SK-N-SH (cell line): ENCODE data around the genes SMG5 and NAXE.

GRCh38 chr1:156282075-156283241, at the start of gene SMG5:
TSS of gene SMG5 (minus strand) at chr1:156282825.
- RRBS: 2% methylated on average over 14 of the region's 62 CpGs
CAGE:
- cytosol, long polyA plus RNA: no peak
- long polyA plus RNA: no peak
- nucleus, long polyA plus RNA: no peak

DNA sequence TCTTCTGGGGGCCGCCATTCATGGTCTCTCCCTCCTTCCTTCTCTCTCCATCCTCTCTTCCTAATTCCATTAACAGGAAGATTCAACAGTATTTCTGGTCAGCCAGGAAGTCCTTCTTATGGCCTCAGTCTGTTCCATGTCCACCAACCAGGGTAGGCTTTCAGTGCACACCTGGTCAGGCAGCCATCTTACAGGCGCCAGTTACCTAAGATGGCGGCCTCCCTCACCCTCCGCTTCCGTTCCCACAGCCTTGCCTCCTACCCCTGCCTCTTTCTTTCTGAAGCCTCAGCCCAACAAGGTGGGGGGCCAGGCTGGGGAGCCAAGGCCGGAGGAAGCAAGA, 43.5 kb downstream of the RHBG start:
- RRBS: no CpG with 5 or more reads among the region's 6 CpGs
CAGE:
- cytosol, long polyA plus RNA: no peak
- long polyA plus RNA: no peak
- nucleus, long polyA plus RNA: no peak

DNA sequence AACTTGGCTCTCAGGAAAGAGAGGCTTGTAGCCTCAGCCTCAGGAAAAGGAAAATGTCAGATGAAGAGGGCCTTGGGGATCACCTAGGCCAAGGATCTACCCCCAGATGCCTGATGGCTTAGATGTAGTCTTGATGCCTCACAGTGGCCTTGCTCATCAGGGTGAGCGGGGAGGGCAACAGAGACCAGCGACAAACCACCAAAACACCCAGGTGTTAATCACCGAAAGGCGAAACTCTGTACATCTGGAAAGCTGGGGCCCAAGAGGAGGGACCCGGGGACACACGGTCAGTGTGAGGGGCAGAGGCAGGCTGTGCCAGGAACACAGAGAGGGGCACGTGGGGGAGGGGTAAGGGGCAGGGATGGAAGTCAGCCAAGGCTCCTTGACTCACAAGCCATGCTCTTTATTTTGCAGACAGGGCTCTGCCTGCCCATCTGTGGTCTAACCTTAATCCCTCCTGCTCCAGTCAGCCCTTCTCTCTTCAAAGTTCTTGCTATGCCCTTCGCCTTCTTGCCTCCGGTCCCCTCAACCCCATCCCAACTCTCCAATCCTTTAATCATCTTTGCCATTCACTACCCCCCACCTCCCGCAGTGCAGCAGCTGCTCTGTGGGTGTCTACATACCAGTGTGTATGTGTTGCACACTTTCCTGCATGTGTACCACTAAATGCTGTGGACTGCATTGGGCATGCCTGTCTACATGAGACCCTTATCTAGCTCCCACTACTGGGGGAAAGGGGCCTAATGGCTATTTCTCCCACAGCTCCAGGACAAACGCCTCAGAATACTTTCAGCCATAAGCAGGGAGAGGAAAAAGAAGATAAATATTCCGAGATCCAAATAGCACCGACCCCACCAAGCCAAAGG, 4.2 kb downstream of the MEF2D start:
- RRBS: no CpG with 5 or more reads among the region's 13 CpGs
CAGE:
- cytosol, long polyA plus RNA: no peak
- long polyA plus RNA: no peak
- nucleus, long polyA plus RNA: no peak

- RRBS: no CpG with 5 or more reads among the region's 9 CpGs
CAGE:
- cytosol, long polyA plus RNA: no peak
- long polyA plus RNA: no peak
- nucleus, long polyA plus RNA: no peak
These were observed 2.7 kb downstream of the MEF2D start for GRCh38 chr1:156497524-156498671.

DNA sequence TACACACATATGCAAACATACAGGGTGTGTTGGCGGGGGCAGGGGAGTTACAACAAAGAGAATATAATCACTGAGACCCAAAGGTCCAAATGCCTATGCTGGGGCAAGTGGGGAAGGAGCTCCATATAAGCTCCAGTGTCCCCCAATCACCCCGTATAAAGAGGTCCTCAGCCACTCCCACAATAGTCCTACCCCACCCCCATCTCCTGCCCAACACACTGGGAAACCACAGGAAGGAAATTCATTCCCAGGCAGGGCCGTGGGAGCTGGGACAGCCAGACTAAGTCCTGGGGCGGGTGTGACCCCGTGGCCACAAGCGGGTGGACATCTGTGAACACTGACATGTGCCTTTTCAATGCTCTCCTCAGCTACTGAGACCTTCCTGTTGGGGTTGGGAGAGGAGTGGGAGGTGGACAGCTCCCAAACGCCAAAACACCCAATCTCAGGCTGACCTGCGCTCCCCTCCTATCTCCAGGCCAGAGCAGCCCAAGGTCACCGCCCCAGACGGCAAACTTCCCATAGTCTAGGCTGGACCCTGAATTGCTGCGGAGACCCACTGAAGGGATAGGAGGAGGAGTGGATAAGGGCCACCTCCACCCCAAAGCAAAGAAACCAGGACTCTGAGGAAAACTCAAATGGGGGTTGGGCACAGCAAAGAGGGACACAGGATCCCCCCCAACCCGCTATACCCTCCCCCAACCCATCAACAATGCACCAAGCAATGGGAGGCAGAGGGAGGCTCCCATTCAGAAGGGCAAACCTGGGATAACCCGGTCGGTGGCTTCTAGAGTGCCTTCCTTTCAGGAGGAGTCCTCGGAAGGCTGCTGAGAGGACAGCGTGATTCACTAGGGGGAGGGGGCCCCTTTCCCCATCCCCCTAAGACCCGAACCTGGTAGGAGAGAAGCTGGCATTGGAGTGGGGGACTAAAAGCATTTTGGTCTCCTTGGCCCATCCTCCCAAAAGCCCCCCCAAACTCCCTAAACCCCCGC, 1.6 kb downstream of the MEF2D start:
- RRBS: no CpG with 5 or more reads among the region's 18 CpGs
CAGE:
- cytosol, long polyA plus RNA: no peak
- long polyA plus RNA: no peak
- nucleus, long polyA plus RNA: no peak

- RRBS: no CpG with 5 or more reads among the region's 38 CpGs
CAGE:
- cytosol, long polyA plus RNA: no peak
- long polyA plus RNA: no peak
- nucleus, long polyA plus RNA: no peak
These were observed 831 bp downstream of the MEF2D start for GRCh38 chr1:156499661-156500227.

- RRBS: 1% methylated on average over 42 of the region's 46 CpGs
CAGE:
- cytosol, long polyA plus RNA: no peak
- long polyA plus RNA: no peak
- nucleus, long polyA plus RNA: no peak
These were observed 312 bp upstream of the MEF2D start for GRCh38 chr1:156500856-156501317.

DNA sequence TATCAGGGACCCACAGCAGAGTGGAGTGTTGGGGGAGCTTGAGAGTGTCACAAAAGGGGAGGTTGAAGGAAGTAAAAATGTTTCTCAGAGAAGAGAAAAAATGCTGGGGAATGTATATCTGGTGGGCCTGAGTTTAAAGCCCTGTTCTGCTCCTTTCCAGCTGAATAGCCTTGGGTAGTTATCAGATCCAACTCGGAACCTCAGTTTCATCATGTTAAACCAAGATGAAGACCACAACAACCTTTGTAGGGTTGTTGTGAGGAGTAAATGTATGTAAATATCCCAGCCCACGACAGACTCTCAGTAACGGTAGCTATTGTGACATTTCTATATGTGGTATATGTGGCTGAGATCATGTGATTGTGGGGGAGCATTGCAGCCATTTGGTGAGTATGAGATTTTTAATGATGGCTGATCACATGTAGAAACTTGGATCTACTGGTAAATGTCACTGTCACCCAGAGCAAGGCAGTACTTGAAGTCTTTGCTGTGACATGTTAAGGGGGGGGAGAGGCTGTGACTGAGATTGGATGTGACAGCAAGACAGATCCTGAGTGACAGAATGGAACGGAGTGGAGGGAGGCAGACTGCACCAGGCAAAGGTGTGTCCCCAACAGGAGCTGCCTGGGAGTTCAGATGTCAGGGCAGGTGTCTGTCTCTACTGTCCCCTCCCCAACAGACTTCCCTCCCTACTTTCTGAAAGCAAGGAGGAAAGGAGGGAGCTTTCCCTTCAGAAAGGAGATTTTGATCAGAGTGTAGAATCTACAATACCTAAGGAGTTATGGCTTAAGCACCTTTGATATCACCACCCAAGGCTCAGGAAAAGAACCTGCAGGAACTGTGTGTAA, 23.9 kb upstream of the MEF2D start:
- RRBS: no CpG with 5 or more reads among the region's 4 CpGs
CAGE:
- cytosol, long polyA plus RNA: no peak
- long polyA plus RNA: no peak
- nucleus, long polyA plus RNA: no peak

DNA sequence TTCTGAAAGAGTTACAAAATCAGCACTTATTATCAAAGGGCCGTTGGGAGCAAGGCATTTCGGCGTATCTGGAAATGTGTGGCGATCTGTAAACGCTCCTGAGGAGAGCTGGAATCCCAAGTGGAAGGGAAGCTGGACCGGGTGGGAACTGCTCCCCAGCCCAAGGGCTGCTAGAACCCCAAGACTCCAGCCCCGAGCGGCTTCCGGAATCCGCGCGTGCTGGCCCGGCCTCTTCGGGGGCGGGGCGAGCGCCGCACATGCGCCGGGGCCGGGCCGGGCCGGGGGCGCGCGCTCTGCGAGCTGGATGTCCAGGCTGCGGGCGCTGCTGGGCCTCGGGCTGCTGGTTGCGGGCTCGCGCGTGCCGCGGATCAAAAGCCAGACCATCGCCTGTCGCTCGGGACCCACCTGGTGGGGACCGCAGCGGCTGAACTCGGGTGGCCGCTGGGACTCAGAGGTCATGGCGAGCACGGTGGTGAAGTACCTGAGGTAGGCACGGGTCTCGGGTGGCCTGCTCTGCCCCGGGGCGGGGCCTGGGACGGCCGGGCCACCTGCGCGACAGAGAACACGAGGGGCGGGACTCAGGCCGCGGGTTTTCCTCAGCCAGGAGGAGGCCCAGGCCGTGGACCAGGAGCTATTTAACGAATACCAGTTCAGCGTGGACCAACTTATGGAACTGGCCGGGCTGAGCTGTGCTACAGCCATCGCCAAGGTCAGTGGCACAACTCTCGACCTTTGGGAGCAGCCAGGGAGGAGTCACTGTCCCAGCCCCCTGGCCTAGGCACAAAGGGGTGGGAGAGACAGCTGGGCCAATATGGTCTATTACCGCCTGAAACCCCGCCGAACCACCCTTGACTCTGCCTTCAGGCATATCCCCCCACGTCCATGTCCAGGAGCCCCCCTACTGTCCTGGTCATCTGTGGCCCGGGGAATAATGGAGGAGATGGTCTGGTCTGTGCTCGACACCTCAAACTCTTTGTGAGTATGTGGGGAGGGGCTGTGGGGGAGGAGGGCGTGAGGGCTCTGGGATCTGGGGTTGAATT, at the start of gene NAXE:
NAXE (plus strand) TSS at position 276 of the 1,040 bp plus-strand sequence.
- RRBS: 2% methylated on average over 12 of the region's 70 CpGs
CAGE:
- cytosol, long polyA plus RNA: no peak
- long polyA plus RNA: no peak
- nucleus, long polyA plus RNA: no peak

DNA sequence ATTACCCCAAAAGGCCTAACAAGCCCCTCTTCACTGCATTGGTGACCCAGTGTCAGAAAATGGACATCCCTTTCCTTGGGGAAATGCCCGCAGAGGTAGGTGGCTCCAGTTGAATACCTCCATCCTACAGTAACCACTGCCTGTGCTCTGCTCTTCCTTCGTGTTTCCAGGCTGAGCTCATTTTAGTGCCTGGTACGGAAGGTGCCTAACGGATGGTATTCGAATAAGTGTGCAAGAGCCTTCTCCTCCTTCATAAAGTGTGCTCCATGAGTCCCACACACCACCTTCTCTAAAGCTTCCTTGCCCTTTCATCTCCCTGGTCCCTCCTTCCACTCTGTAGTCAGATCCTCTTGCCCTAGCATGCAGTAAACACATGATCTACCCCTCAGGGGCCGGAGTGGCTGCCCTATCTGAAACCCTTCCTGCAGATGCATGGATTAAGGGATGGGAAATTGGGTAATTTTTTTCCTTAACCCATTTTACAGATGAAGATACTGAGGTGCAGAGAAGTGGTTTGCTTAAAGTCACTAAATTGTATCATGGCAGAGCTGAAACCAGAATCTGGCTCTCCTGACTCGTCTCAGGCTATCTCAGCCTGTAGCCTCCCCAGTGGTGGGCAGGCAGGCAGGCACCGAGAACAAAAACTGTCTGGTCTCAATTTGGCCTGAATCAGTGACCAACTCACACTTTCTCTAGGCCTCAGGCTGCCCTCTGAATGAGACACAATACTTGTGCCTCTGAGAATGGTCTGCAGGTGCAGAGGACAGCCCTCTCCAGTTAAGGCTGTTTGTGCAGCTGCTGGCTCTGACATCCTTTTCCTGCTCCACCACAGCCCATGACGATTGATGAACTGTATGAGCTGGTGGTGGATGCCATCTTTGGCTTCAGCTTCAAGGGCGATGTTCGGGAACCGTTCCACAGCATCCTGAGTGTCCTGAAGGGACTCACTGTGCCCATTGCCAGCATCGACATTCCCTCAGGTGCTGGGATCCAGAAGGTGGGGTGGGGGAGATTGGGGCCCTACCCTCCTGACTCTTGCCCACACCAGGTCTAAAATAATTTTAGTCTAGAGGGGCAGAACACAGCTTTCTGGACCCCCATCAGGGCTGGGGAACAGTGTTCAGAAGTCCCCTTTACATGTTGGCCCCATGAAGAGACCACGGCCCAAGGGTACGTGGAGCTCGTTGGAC, 1.4 kb downstream of the NAXE start:
- RRBS: no CpG with 5 or more reads among the region's 16 CpGs
CAGE:
- cytosol, long polyA plus RNA: no peak
- long polyA plus RNA: no peak
- nucleus, long polyA plus RNA: no peak

DNA sequence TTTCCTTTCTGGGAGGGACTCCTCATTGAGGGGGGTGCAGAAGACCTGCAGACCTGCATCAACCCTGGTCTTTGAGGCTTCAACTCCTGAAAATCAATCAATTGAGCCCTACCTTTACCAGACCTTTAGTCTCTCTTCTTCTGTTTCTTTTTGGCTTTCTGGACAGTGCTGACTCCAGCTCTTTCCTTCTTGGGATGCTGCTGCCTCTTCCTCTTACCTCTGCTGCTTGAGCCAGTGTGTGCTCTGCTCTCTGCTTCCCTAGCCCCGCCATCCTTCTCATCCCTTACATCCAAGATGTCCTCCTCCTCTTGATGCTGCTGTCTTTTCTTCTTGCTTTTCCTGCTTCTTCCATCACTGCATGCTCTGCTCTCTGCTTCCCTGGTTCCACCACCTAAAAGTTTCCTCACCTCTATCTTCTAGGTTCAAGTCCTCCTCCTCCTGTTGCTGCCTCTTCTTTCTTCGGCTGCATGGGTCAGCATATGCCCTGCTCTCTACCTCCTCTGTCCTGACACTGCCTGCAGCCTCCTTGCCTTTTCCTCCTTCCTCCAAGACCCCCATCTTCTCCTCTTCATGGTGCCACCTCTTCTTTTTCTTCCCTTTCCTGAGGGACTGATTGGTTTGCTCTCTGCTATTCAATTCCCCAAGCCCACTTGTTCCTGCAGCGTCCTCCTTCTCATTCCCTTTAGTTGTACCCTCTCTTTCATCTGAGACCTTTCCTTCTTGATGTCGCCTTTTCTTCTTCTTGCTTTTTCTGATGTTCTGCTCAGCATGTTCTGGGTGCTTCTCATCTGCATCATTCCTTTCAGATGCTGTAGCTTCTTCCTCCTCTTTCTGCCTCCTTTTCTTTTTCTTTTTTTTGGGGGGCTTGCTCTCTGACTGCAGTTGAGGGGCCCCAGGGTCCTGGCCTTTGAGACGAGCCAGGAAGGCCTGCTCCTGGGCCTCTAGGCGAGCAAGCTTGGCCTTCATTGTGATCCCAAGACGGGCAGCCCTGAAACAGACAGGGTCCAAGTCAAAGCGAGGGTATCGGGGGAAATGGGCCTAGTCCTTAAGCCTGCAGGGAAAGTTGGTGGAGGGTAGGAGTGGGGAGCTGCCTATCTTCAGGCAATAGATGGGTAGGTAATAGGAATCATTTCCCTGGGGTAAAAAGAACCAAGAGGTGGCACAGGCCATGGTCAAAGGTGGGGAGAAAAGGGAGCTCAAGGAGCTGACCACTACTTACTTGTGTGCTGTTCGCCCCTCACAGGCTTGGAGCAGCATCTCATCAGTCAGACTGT, 3.7 kb downstream of the NAXE start:
- RRBS: no CpG with 5 or more reads among the region's 10 CpGs
CAGE:
- cytosol, long polyA plus RNA: start-site peak on the minus strand centred at position 751 of the sequence, 972 bp wide, 778 and 985 reads in 2 replicates
- long polyA plus RNA: start-site peak on the minus strand centred at position 547 of the sequence, 574 bp wide, 1,316 and 1,085 reads in 2 replicates
- nucleus, long polyA plus RNA: no peak

- RRBS: no CpG with 5 or more reads among the region's 6 CpGs
CAGE:
- cytosol, long polyA plus RNA: no peak
- long polyA plus RNA: no peak
- nucleus, long polyA plus RNA: no peak
These were observed 11.7 kb downstream of the NES start for GRCh38 chr1:156665417-156665981.

GRCh38 chr1:156669671-156670018, 7.6 kb downstream of the NES start:
- RRBS: no CpG with 5 or more reads among the region's 4 CpGs
CAGE:
- cytosol, long polyA plus RNA: no peak
- long polyA plus RNA: no peak
- nucleus, long polyA plus RNA: no peak

- RRBS: no CpG with 5 or more reads among the region's 10 CpGs
CAGE:
- cytosol, long polyA plus RNA: no peak
- long polyA plus RNA: no peak
- nucleus, long polyA plus RNA: no peak
These were observed 13.1 kb downstream of the CRABP2 start for GRCh38 chr1:156692277-156692707.

- RRBS: 98% methylated on average over 3 of the region's 14 CpGs
CAGE:
- cytosol, long polyA plus RNA: no peak
- long polyA plus RNA: start-site peak on the minus strand at chr1:156745040-156745104, 517 and 289 reads in 2 replicates
- nucleus, long polyA plus RNA: no peak
These were observed 4.1 kb upstream of the MRPL24 start for GRCh38 chr1:156744866-156745585.

DNA sequence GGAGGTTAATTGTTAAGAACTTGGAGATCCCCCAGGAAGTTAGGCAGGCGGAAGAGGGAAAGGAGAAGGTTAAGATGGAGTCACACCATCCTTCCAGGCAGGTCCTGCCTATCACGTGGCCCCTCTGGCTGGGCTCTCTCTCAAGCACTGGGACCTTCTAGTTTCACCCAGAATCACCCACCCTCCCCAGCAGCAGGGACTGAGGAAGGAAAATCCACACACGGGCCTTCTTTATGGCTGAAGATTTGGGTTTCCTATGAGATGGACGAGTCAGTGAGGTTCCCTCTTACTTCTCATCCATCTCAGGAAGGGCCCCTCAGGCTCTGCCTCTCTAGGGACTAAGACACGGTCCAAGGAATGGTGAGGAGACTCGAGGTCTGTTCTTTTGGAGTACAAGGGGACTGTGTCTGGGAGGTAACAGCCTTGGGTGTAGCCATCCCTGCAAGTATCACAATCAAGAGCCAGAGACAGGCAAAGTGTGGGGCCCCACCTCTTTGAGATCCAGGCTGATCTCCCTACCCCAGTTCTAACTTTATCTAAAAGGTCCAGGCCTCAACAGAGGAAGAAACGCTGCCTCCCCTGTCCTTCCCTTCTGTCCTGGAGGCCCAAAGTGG, 2.4 kb downstream of the HDGF start:
- RRBS: no CpG with 5 or more reads among the region's 7 CpGs
CAGE:
- cytosol, long polyA plus RNA: no peak
- long polyA plus RNA: no peak
- nucleus, long polyA plus RNA: no peak

- RRBS: no CpG with 5 or more reads among the region's 30 CpGs
CAGE:
- cytosol, long polyA plus RNA: no peak
- long polyA plus RNA: no peak
- nucleus, long polyA plus RNA: no peak
These were observed 10.2 kb downstream of the INSRR start for GRCh38 chr1:156848659-156849100.

DNA sequence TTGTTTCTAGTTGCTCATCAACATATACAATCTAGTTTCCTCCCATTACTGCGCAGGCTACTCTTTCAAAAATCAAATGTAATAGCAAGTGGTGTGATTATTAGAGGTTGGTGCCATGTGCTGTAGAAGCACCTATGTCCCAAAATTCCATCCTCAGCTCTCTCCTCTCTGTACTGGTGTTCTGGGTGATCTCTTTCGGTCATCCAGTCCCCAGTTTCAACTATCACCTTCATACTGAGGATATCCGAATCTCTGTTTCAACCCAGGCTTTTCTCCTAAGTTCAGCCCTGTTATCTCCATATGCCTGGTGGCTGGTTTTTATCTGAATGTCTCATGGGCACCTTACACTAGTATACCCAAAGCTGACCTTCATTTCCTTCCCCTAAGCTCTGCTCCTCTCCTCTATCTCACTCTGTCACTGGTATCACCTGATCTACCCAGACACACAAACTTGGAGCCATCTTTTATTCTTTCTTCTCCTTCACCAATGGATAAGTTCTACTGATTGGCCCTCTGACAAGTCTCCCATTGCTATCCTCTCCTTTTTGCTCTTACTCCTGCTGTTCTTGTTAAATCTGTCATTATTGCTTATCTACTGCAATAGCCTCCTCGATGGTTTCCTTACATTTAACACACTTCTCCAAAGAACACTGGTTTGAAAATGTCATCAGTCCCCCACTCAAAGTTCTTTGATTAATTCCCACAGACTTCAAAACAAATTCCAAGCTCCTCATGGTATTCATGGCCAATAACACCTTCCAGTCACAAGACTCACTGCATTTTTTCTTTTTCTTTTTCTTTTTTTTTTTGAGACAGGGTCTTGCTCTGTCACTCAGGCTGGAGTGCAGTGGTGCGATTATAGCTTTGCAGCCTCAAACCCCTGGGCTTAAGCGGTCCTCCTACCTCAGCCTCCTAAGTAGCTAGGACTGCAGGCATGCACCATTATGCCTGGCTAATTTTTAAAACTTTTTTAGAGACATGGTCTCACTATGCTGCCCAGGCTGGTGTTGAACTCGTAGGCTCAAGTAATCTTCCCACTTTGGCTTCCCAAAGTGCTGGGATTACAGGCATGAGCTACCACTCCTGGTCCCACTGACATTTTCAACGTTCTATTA, 53.2 kb downstream of the LRRC71 start:
- RRBS: no CpG with 5 or more reads among the region's 8 CpGs
CAGE:
- cytosol, long polyA plus RNA: no peak
- long polyA plus RNA: no peak
- nucleus, long polyA plus RNA: no peak

DNA sequence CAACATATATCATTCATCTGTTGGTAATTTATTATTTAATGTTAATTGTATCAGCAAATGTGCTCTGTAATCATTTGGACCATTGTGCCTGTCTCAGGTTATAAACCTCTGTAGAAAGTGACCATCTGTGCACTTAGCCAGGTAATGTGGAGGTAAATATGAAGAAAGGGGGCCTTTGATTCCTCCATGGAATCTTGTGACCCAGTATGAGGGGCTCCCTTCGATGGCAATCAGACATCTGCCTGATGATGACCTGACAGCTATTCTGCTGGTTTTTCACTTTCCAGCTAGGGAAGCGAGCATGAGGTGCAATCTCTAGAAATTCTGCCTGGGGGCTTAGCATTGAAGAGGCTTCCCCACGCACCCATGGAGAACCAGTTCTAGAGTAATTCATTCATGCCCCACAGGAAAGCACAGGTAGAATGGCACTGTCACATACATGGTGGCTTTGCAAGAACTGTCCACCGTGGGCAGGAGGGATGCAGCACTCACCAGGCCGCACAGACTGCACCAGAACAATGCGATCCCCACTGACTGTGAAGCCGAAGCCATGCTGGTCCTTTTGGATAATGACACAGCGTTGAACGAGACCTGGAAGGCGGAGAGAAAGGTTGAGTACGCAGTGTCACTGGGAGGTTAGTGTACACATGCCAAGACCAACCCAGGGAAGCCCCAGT, 61.6 kb downstream of the ARHGEF11 start:
- RRBS: no CpG with 5 or more reads among the region's 11 CpGs
CAGE:
- cytosol, long polyA plus RNA: no peak
- long polyA plus RNA: no peak
- nucleus, long polyA plus RNA: no peak

- RRBS: no CpG with 5 or more reads among the region's 7 CpGs
CAGE:
- cytosol, long polyA plus RNA: no peak
- long polyA plus RNA: no peak
- nucleus, long polyA plus RNA: no peak
These were observed 30.9 kb downstream of the ARHGEF11 start for GRCh38 chr1:157014327-157015337.